GM06990 (cell line): ENCODE measurements around the gene SLC37A3.

GRCh38 chr7:139402018-139402312, 42.3 kb downstream of the LUC7L2 start:
- RRBS = no CpG with 5 or more reads among the region's 3 CpGs

- RRBS = no CpG with 5 or more reads among the region's 9 CpGs
Observed at GRCh38 chr7:139427570-139428029, 55.9 kb downstream of the KLRG2 start.

DNA sequence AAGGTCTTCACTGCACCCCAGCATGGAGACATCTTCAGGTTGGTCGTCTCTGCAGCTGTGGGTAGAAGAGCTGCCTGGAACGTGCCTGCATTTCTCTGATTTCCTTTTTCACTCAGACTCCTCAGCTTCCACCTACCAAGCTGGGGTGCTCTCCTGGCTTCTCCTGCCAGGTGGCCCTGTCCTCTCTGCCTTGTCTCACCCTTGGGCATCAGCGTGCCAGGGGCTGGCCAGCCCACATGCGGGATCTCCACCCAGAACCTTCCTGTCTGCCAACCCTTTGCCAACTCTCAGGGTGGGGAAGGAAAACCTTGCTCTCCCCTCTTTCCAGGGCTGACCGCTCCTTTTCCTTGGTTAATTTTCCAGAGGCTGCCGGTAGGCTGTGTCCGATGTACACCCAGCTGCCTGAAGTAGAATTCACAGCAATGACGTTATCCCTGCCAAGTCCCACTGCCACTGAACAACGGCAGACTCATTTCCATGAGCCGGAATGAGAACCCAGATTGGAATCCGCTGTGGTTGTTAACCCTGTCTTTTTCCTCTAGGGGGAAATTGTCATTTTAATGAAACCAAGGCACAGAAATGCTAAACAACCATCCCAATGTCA, 30.6 kb downstream of the KLRG2 start:
- RRBS = 98% methylated on average over 4 of the region's 11 CpGs

- RRBS = 3% methylated on average over 27 of the region's 30 CpGs
Observed at GRCh38 chr7:139483219-139483468, 329 bp downstream of the KLRG2 start.

DNA sequence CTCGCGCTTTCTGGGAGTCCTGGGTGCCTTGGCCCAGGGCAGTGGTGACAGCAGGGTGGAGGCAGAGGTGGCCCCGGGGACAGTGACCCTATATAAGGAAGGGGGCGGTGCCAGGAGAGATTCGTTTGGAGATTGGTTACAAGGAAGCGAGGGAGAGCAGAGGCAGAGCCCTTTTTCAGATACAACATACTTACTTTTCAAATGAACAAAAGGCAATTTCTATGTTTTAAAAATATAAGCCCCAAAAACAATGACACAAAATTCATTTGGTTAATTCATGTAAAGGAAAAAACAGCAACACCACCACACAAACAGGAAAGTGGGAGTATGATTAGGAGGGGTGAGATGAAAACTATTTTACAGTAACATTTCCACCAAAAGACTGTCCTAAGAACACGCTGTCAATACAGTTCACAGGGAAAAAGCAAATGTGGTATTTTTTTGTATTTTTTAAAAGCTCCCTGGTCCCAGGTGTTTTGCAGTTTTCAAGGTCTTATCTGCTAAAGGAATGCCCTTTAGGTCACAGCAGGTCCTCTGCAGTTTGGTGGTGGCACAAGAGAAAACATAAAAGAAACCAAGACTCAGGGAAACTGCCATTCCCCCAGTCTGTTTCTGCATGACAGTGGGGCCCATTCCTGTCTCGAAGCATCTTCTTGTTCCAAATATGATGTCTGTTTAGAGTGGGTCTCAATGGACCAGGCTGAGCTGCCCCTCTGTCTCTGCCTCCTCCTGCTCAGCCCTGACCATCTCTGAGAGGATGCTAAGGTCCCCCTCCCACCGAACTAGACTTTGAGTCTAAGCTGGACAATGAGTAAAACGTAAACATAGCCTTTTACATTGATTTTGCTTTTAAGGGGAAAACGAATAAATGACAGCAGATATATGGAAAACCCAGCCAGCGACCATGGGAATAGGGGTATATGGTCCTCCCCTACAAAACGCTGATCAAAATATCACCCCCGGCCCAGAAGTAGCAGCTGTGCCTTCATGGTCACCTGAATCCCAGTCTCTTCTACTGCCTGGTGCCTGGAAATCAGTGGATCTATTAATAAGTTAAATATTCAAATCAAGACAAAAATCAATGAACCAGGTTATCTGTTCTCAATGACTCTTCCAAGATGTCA, 40.2 kb downstream of the CLEC2L start:
- RRBS = no CpG with 5 or more reads among the region's 14 CpGs

DNA sequence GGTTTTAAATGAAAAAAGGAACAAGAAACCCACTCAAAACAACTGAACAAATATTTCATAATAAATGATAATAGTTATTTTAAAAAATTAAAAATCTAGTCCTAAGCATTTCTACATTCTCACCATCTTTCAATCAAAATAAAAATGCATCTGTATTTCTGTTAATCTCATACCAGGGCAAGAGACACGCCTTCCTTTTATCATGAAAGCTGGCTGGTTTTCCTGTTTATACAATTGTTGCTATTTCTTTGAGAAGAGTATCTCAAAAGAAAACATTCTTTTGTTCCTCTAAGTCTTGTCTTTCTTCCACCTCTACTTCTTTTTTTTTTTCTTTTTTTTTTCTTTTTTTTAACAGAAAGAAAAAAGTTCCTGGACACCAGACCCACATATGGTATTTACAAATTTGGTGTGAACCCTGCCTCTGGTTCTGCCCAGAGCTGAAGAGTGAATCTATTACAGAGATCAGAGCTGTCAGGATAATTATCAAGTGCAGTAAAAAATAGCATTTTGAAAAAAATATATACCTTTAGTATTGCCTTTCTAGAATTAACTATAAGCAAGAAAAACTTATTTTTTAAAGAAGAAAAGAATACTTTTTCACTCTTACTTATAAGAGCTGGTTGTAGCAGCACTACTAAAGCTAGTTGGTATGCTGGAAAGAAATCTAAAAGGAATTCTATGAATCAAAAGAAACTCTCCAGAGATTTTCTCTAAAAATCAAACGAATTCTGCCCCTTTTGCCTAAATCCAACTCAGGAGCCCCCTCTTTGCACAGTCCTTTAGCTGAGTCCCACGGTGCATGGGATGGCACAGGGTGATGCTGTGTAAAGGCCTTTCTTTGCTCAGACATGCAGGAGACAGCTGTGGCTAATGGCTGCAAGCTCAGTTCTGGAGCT, 42.1 kb downstream of the CLEC2L start:
- RRBS = no CpG with 5 or more reads among the region's 3 CpGs

DNA sequence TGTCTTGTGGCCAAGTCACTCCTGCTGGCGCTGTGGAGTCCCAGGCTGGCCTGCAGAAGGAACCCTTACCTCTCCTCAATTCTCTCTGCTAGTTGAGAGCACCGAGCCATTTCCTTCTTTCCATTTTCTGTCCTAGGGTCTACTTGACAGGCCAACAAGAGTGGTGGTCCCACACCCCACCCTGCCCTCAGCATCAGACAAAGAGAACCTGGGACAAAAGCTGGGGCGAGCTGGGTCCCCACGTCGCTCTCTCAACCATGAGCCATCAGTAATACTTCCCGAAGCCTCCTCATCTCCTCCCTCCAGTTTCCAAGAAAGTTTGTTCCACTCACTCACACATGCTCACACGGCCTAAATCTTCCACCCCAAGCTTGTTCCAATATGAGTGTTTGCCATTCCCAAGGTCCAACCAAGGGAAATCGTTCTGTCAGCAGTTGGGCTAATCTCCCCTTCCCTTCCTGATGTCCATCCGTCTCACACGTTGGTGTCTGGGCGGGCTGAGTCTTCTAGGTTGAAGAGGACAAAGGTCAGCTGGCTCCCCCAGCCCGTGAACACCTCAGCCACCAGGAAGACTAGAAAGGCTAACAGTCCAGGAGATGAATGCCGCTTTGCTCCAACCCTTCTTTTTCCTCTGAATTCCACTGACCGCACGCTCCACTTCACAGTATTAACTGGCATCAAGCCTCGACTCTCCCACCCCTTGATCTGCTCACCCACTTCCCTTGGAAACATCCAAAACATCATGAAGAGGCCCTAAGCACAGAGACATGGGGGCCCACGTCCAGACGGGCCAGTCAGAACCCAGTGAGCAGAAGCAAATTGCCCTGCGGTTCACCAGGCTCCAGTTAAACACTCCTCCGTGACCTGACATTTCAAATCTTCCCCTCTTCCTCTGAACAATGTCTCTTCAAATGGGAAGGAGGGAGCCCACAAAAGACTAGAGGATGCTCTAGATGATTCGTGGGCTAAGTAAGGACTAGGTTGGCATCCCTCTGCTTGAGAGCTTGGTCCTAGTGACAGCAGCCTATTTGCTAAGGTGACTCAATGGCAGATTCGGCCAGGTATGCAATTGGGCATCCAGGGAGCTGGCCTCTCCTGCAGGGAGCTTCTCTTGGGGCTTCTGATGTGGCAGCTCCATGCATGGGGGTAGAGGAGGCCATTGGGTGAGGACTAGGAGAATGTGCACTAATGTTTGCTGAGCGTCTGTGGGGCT, 44.6 kb downstream of the CLEC2L start:
- RRBS = no CpG with 5 or more reads among the region's 23 CpGs

DNA sequence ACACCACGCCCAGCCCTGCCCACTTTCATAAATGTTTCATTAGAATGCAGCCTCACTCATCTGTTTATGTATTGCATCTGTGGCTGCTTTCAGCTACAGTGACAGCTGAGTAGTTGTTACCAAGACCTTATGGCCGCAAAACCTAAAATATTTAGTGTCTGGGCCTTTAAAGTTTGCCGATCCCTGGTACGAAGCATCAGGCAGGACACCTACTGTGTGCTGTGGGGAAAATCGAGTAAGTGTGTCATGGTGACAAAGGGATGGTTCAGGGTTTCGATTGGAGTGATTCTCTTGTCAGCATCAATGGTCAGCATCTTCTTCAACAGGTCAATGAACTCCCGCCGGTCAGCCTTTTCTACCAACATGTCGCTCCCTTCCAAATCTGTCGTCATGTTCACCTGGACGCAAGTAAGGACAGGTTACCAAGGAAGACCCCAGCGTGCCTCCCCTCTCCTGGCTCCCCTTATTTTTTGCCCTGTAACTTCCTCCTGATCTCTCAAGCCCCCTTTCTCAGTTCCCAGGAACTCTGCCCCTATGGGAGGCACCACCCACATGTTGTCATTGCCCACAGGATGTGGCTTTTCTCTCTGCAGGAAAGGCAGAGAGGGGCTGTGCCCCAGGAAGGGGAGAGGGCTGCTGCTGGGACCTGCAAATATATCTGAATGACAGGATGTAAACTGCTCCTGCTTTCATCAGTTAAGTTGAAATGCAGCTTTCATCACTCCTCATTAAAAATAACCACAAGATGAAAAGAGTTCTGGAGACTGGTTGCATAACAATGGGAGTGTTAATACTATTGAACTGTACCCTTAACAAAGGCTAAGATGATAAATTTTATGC, 103.1 kb downstream of the CLEC2L start:
- RRBS = no CpG with 5 or more reads among the region's 12 CpGs

DNA sequence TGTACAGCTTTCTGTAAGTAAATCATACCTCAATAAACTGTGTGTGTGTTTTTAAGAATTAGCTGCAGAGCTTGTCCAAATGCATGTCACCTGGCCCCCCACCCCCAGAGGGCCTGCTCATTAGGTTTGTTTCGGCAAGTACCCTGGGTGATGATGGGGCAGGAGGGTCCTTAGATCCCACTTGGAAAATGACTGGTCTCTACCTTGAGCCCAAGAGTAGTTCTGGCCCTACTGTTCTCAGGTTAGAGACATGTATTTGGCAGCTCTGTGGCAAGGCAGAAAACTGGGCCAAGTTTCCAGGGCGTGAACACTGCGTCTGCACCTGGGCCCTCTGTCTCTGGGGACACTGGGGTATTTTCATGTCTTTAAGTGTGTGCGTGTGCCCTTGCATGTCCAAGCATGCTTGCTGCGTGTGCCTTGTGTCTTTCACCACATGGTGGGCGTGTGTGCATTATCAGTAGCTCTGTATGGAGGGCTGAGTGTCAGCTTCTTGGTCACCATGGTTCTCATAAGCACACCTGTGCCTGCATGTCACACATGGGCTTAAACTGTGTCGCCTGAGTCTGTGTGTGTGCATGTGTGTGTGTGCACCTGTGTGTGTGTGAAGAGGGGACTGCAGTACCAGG, 69.4 kb downstream of the HIPK2 start:
- RRBS = no CpG with 5 or more reads among the region's 7 CpGs

DNA sequence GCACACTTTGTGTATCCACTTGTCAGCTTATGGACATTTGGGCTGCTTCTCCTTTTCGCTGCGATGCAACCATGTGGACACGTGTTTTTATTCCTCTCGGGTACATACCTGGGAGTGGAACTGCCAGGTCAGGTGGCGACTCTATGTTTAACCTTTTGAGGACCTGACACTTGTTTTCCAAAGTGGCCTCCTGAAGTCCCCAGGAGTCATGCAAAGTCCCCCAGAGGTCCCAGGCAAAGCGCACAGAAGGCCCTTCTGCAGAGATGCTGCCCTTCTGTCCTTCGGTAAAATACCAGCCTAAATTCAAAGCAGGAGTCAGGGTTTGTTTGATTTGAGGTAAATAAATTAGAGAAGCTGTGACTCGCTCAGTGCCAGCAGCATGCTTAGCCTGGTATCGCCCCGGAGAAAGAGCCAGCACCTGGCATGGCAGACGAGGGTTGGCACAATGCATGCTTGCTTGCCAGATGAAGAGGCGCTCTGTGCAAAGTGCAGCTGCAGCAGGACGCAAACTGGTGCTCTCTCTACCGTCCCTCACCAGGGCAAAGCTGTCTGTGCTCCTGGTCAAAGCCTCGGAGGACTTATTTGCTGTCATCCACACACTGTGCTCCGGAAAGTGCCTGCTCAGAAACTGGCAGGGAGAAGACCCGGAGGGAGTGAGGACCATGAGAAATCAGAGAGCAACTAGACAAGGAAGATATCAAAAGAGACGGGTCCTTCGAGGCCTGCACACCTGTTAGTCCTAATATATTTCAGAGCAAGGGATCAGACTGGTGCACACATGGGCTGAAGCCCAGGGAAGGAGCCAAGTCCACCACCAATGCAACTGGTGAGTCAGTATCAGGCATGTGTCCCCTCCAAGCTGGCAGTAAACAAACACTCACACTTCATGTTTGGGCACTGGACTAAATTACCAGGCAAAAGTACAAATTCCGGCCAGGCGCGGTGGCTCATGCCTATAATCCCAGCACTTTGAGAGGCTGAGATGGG, 37.6 kb downstream of the HIPK2 start:
- RRBS = no CpG with 5 or more reads among the region's 22 CpGs

- RRBS = no CpG with 5 or more reads among the region's 12 CpGs
Observed at GRCh38 chr7:139918067-139919010, 89.3 kb downstream of the TBXAS1 start.

DNA sequence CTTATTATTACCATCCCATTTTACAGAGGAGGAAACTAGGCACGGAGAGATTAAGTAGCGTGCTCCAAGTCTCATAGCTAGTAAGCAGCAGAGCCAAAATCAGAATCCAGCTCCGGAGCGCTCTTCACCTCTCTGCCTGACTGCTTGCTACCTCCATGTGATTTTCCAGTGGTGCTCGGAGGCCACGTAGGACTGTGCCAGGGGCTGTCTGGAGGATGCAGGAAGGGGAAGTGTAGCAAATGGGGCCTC, 108.5 kb downstream of the TBXAS1 start:
- RRBS = no CpG with 5 or more reads among the region's 6 CpGs

DNA sequence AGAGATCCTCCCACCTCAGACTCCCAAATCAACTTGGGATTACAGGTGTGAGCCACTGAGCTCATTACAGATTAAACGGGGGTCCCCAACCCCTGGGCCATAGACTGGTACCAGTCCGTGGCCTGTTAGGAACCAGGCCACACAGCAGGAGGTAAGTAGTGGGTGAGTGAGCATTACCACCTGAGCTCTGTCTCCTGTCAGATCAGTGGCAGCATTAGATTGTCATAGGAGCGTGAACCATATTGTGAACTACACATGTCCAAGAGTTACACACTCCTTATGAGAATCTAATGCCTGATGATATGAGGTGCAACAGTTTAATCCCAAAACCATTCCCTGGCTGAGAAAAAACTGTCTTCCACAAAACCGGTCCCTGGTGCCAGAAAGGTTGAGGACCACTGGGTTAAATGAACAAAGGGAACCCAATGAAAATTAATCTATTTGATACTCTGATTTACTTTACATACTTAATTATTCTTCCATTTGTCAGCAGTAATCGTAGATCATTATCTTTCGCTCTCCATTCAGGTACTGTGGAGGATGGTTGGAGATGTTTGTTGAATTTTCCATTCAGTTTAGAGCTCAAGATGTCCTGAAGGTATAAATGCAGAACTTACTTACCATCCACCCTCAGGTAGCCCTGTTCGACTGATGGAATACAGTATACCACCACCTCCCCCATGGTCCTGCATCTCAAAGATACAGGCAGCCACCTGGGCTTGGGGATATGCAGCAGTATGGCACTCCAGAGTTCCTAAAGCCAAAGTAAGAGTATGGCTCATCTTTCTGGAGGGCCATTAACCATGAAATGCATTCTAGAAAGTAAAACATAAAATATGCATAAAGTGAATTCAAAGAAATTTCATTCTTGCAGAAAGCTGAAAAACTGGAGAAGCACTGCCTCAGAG, 36.9 kb upstream of the PARP12 start:
- RRBS = no CpG with 5 or more reads among the region's 7 CpGs

- RRBS = 3% methylated on average over 29 of the region's 51 CpGs
Observed at GRCh38 chr7:140175178-140175916, 1.4 kb downstream of the KDM7A start.

DNA sequence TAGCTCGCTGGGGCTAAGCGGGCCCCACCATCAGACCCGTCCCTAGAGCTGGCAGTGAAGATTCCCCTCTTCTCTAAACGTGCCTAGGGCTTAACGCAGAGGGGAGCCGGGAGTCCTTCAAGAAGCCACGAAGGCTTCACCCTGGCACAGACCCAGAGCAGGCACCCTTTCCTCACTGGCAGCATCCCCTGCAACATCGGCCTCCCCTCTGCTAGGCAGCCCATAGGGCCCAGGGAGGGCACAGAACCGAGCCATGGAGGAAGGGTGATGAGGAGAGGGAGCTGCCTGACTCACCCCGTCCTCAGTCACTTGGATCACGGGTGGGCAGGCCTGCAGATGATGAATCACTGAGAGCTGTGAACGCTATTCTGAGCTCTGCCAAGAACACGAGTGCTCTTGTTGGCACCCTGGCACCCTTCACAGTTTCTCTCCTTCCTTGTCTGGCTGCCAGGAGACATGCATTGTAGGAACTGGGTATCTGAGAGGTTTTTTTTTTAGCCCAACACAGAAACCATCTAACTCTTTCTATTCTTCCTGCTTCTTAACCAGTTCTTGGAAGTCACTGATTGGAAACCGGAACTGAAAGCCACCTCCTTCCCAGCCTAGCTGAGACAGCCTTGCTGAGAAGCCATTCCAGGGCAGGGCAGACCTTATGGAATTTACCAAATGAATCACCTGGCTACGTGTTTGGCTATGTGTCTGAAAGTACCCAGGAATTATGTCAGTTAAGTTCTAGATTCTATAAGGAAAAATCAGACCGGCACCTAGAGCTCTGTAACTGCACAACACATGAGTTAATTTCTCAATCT, 82.2 kb downstream of the SLC37A3 start:
- RRBS = no CpG with 5 or more reads among the region's 16 CpGs

DNA sequence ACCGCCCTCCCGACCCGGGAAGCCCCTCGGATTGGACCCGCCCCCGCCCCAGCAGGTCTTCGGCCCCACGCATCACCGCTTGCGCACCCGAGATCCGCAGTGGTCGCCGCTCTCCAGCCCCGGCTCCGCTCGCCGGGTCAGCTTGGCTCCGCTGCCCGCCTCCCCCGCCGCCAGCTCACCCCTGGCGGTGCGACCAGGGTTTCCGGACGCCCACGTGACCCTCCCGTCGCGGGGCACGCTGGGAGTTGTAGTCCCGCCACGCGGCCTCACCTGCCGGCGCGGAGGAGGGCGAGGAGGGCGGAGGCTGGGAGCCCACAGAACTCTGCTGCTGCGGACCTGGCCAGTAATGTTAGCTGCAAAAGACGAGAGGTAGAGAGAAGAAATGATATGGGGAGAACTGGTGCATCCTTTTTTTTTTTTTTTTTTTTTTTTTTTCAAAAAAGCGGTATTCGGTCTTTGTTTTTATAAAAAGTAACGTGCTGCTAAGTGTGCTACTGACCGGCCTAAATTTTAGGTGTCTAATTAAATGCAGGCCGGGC, at the start of gene SLC37A3:
TSS of gene SLC37A3 (minus strand) at position 202 of the 539 bp plus-strand sequence.
- RRBS = 3% methylated on average over 28 of the region's 46 CpGs

GRCh38 chr7:140518061-140518530, 38.8 kb upstream of the MKRN1 start:
- RRBS = 75% methylated on average over 2 of the region's 20 CpGs

DNA sequence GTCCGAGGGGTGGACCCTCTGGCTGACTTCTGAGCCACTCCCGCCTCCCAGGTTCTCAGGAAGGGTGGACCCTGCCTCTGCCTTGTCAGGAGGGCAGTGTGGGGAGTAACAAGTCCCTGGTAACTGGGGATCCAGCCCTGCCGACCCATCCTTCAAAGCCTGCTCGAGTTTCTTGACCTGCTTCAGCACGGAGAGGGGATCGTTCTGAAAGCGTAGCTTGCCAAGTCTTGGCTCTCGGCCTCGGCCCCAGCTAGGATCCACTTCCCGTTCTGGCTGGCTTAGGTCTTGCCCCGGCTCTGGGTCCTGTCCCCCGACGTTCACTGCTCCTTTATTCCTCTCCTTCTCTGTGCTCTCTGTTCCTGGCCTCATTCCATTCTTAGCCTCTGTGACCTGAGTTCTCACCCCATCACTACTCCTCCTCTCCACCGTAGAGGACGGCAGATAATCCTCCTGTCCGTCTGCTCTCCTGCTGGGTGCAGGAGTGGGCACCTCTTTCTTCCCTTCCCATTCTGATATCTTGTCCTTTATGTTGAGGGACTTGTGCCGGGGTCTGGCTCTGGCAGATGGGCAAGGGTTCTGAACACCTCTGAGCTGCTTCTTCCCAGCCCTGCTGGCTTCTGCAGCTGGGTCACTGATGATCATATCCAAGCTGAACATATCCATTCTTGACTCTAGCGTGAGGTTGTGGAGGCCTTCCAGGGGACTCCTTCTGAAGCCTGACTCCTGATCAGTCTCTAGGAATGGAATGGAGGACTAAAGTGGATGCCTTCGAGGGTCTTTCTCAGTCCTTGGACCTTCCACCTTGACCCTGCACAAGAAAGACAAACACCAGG, 38.7 kb downstream of the DENND2A start:
- RRBS = no CpG with 5 or more reads among the region's 19 CpGs

DNA sequence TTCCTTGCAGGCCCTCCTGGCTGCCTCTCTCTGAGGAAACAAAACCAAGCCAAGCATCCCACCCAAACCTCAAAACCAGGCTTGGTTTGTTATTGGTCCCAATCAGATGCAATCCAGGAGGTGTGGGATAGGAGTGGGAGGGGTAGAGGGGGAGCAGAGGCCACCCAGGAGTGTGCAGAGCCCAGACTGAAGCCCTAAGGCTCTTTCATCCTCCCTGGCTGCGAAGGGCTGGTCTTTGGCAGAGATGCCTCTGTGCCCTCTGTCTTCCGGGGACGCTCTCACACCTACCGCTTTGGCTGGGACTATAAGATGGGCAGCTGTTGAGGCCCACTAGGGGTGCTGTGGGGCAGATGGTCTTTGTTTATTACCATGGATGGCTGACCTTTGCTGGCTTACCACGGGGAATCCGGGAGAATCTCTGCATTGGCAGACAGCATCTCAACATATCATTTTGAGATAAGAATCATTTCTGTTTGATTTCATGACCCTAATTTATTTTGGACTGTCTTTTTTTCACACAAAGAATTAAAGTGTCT, 6.4 kb upstream of the DENND2A start:
- RRBS = no CpG with 5 or more reads among the region's 6 CpGs

GRCh38 chr7:140656363-140657032, 15.9 kb upstream of the DENND2A start:
- RRBS = no CpG with 5 or more reads among the region's 6 CpGs